Skeletal muscle cell (primary cell): ENCODE data around the genes SHISA3, GRXCR1, GNPDA2, GABRG1 and NFXL1.

- RRBS, result no CpG with 5 or more reads among the region's 14 CpGs
Observed at GRCh38 chr4:41514935-41515626, 22.9 kb upstream of the LIMCH1 start.

- RRBS, result no CpG with 5 or more reads among the region's 14 CpGs
Observed at GRCh38 chr4:41538837-41539691, 1.1 kb downstream of the LIMCH1 start.

DNA sequence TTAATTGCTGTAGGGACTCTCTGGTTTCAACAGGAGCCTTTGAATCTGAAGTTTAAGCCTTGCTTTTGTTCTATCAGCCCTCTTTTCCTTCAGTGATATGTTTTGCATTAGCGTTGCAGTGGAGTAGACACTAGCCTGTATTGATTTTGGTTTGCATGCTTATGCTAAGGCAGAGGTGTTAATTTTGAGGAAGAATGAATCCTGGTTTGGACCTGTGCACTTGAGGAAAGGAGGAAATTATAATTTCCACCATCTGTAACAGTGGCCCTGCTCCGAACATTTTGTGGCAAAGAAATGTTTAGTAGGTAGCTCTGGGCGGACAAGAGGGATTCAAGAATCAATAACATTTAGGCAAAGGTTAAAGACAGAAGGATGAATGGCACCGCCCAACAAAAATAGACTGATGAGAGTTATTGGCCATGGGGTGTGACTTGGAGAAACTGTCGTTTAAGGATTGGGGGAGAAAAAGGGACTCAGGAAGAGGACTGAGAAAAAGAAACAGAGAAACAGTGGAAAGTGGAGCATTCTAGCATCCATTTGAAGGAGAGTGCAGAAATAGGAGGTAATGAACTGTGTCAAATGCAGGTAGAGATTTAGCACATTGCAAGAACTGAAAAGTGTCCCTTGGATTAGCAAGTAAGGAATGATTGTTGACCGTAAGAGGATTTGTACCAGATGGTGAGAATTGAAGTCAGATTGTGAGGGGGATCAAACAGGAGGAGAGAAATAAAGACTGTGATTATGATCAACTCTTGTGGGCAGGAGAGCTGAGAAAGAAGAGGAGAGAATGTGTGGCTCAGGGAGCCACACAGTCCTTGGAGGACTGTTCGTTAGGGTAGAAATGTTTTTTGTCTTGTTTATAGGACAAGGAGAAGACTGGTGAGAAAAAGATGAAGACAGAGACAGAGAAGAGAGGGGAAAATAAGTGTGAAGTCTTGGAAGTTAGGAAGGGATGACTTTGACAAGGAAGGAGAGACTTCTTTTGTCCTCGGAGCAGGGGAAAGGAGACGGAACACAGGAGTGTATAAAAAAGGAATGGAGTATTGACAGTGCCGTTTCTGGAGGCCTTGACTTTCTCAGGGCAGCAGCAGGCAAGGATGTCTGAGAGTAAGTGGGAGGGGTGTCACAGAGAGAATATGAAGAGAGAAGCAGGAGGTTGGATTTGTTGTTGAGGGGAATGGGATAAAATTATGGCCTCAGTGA, 32.8 kb downstream of the LIMCH1 start:
- RRBS, result no CpG with 5 or more reads among the region's 10 CpGs

DNA sequence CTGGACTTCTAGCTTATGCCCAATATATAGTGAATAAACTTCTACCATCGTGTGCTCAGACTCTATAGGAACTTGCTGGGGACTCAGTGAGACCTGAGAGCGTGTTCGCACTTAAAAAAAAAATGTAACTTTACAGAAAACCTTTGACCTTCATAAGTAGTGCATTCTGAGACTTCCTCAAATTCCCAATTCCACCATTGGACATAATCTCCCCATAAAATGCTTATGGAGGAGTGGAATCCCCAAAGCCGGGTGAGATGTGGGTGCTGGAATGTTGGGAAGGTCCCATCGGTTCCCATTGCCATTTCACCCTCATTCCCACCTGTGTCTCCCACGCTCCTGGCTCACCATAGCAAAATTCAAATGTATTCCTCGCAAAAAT, 63.9 kb downstream of the PHOX2B start:
- RRBS, result no CpG with 5 or more reads among the region's 7 CpGs

DNA sequence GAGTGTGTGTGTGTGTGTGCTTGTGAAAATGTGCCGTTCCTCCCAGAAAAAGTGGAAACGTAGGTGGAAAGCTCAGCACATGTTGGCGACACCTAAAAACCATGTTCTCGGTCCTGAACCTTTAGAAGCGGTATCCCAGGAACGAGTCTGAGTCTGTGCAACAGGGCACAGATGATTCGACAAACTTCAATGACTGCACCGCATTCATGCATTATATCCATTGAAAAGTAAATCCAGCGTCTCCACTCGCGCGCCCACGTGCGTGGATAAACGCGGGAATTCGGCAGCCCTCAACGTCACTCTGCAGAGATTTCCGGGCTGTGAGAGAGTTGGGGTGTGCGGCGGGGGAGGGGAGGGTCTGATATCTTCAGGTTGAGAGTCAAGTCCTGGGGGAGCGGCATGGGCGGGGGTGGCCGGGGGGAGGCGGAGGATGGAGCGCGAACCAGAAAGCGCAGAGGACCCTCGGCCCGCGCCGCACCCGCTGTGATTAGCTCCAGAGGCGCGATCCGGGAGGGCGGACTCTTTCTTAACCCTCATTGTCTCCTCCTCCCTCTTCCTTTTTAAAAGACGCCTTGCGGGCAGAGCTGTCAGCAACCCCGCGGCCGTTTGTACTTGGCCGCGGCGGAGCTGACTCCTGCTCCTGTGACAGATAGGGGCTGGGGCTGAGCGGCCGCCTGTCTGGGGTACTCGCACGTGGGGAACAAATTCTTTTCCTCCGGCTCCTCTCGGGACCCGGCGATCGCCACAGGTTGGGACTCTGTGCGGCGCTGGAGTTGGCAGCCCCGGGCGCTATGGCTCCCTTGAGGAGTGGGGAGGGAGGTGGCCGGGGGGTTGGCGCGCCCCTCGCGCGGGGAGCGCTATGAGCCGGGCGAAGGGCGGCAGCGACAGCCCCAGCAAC, at the start of gene SHISA3:
TSS of gene SHISA3 (plus strand) at position 590 of the 898 bp plus-strand sequence.
- RRBS, result 2% methylated on average over 27 of the region's 69 CpGs

GRCh38 chr4:42643632-42644146, 13.2 kb downstream of the ATP8A1 start:
- RRBS, result no CpG with 5 or more reads among the region's 5 CpGs

DNA sequence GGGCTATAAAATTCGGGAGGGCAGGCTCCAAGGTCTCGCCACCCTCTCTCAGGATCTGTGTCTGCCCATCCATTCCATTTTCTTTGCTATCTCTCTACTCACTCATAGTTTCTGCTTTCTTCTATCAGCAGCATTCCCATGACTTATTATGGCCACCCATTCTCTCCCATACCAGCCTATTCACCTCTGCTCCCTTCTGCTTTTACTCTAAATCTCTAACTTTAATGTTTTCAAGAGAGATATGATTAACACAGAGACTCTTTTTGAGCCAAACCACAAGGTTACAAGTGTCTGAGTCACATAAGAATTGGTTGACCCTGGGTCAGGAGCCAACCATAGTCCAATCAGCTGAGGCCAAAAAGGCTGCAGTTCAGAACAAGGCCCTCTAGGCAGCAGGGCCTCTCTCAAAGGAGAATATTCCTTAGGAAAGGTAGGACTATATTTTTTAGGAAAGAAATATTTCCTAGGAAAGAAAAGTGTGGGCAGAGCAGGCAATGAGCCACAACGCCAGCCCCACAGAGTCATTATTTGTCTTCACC, 2.4 kb downstream of the ATP8A1 start:
- RRBS, result no CpG with 5 or more reads among the region's 3 CpGs

DNA sequence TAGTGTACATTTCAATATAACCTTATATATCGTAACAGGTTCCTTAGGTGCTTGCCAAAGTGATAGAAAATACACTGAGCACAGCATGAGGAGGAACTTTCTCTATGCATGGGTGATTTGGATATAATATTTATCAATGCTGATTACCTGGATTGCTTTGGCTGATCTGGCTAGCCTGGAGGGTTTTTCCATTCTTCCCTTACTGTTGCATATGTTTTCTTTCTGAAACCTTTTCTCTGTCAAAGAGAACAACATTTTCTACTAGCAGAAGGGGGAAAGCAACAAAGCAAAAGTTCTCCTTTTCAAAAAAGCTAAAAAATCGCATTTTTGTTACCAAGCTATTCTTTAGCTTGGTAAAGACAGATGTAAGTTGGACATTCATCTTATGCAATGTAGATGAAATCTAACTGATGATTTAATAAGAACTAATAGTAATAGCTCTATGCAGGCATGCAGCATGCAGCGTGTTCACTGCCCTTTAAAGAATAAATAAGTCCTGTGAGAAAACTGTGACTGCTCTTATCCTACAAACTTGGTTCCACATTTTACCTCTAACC, at the start of gene GRXCR1:
TSS of gene GRXCR1 (plus strand) at position 424 of the 557 bp plus-strand sequence.
- RRBS, result no CpG with 5 or more reads among the region's 3 CpGs

DNA sequence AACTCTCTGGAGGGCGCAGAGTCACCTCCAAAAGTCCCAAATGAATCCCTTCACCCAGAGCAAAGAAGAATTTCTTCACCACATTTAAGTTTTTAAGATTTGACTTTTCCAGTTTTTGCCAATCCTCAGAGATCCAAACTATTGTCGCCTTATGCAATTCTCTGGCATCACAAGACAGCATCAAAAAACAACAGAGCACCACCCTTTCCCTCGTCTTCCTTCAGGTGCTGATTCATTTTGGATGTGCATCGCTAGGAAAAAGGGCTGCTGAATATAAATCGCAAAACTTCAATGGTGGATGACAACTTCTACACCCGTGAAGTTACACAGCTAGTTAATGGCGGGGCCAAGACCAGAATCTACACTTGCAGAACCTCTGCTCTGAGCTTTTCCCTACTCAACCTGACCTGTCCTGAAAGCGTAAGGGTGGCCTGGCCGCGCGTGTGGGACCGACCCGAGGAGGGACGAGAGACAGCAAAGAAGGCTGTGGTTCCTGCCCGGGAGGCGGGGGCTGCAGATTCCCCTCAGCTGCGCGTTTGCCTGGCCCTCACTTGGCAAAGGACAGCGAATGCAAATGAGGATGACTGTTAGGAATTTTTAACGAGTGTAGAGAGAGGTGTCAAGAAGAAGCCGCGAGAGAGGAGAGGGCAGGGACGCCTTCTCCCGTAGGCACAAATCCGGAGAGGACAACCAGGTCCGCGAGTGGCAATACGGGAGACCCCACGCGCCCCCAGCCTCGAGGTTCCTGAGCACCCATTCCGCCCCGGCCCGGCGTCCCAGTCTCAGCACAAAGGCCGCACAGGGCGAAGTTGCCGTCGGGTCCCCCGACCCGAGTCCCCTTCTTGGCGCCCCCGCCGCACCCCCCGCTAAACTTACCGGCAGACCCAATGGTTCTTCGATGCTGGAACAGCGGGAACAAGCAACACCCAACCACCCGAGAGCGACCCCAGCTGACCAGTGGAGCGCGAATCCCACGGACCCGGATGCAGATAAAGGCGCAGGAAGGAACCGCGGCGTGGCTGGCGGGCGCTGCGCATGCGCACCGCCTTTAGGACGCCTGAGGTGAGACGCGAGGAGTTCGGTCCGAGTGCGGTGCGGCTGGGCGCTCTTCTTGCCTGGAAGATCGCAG, at the start of gene GNPDA2:
TSS of gene GNPDA2 (minus strand) at position 959 of the 1,129 bp plus-strand sequence.
- RRBS, result 2% methylated on average over 7 of the region's 72 CpGs

- RRBS, result no CpG with 5 or more reads among the region's 17 CpGs
Observed at GRCh38 chr4:46123732-46124441, at the start of gene GABRG1. GABRG1 (minus strand) TSS chr4:46124054.

- RRBS, result 3% methylated on average over 8 of the region's 32 CpGs
Observed at GRCh38 chr4:47032549-47033056, 1.2 kb downstream of the GABRB1 start.

DNA sequence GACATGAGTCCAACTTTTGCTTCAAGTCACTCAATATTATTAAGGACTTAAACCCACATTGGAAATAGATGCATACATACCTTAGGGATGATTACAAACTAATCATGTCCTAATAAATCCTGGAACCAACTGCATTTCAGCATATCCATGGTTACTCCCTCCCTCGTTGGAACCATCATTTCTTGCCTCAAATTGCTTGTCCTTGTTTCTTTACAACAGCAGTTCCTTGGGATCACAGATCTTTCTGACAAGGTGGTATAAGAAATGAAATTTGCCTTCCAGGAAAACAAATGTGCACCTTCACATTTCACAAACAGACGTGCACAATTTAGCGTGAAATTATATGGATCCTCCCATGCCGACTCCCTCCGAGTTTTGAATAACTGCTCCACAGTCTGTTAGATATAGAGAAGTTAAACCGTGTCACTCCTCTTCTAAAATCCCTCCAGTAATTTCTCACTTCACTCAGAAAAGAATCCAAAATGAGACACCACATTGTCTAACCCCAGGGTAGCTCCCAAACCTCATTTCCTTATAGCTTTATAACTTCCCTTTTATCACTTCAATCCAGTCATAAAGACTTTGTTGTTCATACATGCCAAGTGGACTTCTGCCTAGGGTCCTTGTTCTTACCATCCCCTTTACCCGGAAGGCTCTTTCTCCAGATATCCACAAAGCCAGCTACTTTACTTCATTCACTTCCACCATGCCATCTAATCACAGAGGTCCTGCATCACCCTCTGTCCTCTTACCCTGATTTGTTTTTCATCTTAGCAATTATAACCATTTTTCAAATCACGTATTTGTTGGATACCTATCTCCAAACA, 156.1 kb downstream of the GABRB1 start:
- RRBS, result no CpG with 5 or more reads among the region's 8 CpGs

DNA sequence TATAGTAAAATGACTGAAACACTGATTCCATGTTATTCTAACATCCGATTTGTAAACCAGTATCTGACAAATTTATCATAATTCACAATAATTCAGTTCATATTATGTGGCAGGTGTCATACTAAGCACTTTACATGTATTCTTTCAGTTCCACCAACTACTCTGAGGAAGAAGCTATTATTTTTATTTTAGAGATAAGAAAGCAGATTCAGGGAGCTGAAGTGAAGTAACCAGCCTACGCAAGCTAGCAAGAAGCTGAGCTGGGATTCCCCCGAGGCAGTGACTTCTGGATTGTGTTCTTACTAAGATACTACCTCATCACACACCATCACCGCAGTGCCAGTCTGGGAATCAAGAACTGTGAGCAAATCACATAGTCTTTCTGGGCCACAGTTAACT, 1.2 kb upstream of the CORIN start:
- RRBS, result no CpG with 5 or more reads among the region's 4 CpGs

GRCh38 chr4:47914419-47914774, at the start of gene NFXL1:
NFXL1 (minus strand) TSS chr4:47914583.
- RRBS, result under 1% methylated on average over 14 of the region's 29 CpGs

DNA sequence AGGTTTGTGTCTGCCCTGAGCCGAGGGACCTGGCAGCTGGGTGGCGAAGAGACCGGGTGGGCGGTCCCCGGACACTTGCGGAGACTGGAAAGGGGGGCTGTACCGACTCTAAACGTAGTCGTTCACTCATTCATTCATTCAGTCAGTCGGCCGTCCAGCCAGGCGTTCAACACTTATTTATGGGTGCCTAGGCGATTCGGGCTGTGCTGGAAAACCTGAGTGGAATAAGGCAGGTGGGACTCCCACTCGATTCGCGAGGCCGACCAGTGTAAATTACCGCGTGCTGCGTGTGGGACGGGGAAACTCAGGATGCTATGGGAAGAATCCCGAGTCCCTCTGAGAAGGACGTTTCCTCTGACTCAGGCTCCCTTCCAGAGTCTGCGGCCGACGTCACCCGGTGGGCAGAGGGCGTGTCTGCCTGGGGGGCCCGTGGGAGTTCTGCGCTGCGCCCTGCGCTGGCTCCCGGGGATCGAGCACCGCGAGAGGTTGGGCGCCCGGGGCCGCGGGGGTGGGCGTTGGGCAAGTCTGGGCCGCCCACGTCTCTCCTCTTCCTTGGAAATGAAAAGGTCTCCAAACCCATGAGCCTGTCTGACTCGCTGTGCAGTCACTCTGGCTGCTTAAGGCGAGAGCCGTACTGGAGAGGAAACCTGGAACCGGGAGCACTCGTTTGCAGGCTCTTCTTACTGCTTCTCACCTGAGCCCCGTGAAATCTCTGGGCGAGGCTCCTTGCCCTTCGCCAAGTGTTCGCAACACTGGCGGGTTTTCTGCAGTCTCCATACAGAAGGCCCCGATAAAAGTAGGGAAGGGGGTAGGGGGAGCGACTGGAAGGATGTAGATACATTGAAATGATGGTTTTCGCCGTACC, 544 bp downstream of the NIPAL1 start:
- RRBS, result 2% methylated on average over 10 of the region's 58 CpGs

- RRBS, result no CpG with 5 or more reads among the region's 1 CpG
Observed at GRCh38 chr4:48022174-48022394, 5.5 kb downstream of the NIPAL1 start.

- RRBS, result no CpG with 5 or more reads among the region's 2 CpGs
Observed at GRCh38 chr4:48047815-48048488, 31.4 kb downstream of the NIPAL1 start.

GRCh38 chr4:48905423-48905736, 1.2 kb downstream of the OCIAD2 start:
- RRBS, result no CpG with 5 or more reads among the region's 1 CpG